ENCODE results near the genes WNT8B and LBX1.

DNA sequence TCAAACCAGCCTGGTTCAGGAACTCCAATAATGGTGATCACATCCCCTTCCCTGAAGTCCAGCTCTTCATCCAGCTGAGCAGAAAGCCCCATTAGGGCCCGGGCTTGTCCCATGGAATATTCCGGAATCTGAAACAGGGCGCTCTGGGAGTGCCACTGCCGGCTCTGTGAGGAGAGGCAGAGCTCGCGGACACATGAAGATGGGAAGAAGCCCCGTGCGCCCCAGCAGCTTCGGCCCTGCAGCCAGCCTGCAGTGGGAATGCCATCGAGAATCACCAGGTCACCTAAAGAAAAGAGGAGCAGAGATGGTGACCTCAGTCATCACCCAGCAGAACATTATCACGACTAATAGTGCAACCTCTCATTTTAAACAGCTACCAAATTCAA, 52.8 kb downstream of the DNMBP start:
- RRBS, result no CpG with 5 or more reads among the region's 11 CpGs

GRCh38 chr10:100010374-100010846, 663 bp upstream of the DNMBP start:
- RRBS, result no CpG with 5 or more reads among the region's 10 CpGs

DNA sequence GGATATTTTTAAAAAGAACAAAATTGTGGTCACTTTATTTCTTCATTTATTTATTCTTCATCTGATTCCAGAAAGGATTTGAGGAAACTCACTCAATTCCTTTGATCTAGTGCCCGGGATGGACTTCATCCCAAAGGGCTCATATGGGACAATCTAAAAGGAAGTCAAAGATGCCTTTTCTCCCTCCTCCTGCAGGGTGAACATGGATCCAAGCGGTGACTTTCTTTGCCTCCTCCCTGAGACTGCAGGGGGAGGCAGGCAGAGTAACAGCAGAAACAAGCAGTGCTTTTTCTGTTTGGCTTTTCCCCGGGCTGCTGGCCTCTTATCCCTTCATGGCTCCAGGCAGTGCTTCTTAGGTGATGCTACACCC, 10.0 kb upstream of the DNMBP start:
- RRBS, result no CpG with 5 or more reads among the region's 3 CpGs

DNA sequence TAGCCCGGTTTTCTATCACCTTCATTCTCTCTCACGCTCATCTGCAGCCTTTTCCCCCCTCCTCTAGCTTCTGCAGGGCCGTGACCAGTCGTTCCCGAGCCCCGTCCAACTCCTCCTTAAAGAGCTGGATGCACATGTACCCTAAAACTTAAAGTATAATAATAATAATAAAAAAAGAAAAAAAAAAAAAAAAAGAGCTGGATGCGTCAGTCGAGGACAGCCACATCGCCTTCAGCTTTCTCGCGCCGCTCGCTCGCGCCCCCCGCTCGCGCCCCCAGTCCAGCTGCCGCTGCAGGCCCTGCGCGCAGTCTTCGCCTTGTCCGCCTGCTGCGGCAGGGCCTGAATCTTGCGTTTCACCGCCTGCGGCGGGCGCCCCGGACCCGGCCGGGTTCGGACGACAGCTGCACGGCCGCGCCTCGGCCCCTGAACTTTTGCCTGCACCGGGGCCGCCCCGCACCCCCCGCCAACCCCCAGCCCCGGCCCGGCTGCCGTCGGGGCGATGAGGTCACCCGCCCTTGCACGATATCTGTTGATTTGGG, 33.3 kb upstream of the CPN1 start:
- RRBS, result 83% methylated on average over 13 of the region's 49 CpGs

DNA sequence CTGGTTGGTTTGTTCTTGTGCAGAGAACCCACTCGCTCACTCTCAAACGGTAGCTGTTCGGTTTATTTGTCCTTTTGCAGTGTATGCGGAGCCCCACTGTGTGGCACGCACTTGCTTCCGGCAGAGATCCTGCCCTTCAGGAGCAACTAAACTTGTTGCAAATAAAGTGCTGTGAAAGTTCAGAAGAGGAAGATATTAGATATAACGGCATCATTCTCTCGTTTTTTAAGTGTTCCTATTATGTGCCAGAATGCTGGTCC, 375 bp upstream of the ERLIN1 start:
- RRBS, result no CpG with 5 or more reads among the region's 8 CpGs

- RRBS, result no CpG with 5 or more reads among the region's 3 CpGs
Measured at GRCh38 chr10:100462918-100463194, at the start of gene WNT8B. WNT8B (plus strand) TSS chr10:100463009.

GRCh38 chr10:100654805-100655883, 90.2 kb upstream of the PAX2 start:
- RRBS, result 4% methylated on average over 18 of the region's 80 CpGs

DNA sequence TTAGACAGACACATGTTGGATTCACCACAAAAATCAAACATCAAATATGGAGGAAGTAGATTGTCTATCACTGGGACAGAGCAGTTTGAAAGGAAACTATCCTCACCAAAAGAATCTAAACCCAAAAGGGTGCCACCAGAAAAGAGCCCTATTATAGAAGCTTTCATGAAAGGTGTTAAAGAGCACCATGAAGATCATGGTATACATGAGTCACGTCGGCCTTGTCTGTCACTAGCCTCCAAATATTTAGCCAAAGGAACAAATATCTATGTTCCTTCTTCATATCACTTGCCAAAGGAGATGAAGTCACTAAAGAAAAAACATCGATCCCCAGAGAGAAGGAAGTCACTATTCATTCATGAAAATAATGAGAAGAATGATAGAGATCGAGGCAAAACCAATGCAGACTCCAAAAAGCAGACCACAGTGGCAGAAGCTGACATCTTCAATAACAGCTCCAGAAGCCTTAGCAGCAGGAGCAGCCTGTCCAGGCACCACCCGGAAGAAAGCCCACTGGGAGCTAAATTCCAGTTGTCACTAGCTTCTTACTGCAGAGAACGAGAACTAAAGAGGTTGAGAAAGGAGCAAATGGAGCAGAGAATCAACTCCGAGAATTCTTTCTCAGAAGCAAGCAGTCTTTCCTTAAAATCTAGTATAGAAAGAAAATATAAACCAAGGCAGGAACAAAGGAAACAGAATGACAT, 4.0 kb downstream of the SLF2 start:
- RRBS, result no CpG with 5 or more reads among the region's 7 CpGs

- RRBS, result no CpG with 5 or more reads among the region's 4 CpGs
Measured at GRCh38 chr10:100967544-100968441, 1.5 kb upstream of the SEMA4G start.

- RRBS, result 5% methylated on average over 15 of the region's 44 CpGs
Measured at GRCh38 chr10:101067349-101068319, 5.8 kb downstream of the KAZALD1 start.

GRCh38 chr10:101093035-101093473, 31.3 kb downstream of the KAZALD1 start:
- RRBS, result no CpG with 5 or more reads among the region's 8 CpGs

- RRBS, result no CpG with 5 or more reads among the region's 25 CpGs
Measured at GRCh38 chr10:101135699-101136422, 4.8 kb downstream of the TLX1 start.

GRCh38 chr10:101229326-101230229, at the start of gene LBX1:
LBX1 (minus strand) TSS chr10:101229463.
- RRBS, result 9% methylated on average over 25 of the region's 65 CpGs

GRCh38 chr10:101353443-101353821, 533 bp upstream of the BTRC start:
- RRBS, result no CpG with 5 or more reads among the region's 16 CpGs

- RRBS, result no CpG with 5 or more reads among the region's 4 CpGs
Measured at GRCh38 chr10:101578750-101579105, 9.3 kb downstream of the POLL start.

GRCh38 chr10:101784796-101785568, 1.7 kb upstream of the NPM3 start:
- RRBS, result no CpG with 5 or more reads among the region's 4 CpGs

DNA sequence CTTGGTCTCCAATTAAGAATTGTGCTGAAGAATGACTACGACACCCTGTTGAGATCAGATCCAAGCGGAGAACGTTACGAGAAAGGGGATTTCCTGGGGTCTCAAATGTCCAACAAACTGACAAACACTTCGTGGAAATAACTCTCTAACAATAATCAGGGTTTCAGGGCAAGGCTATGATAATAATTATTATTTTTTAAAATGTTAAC, 10.6 kb upstream of the NPM3 start:
- RRBS, result no CpG with 5 or more reads among the region's 5 CpGs

- RRBS, result no CpG with 5 or more reads among the region's 1 CpG
Measured at GRCh38 chr10:101998519-101999204, 57.3 kb downstream of the ARMH3 start.

DNA sequence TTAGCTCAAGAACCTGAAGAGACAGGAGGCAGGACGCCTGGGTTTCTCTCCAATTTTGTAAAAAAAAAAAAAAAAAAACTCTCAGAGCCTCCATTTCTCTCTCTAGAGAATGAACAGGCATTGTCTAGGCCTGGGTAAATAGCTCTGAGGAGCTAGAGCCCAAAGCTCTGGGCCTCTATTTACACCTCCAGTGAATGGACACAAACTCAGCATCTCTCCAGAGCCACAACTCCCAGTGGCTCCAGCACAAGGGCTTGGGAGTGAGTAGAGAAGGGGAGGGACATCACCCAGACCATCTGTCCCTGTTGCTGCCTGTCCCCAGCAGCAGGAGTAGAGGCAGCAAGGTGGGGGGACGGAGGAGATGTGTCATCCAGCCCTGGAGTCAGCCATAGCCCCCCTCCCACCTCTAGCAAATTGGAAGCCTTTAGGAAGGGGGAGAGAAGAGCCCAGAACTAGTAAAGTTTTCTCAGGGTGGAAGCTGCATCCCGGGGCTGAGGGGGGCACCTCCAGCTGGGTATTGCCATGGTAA, 6.4 kb downstream of the LDB1 start:
- RRBS, result 17% methylated on average over 1 of the region's 3 CpGs

All from OVCAR3 (cell line).